Kidney epithelial cell (primary cell): ENCODE data around the genes SLC22A8, SLC22A25, SLC22A10, PLAAT3 and RTN3.

DNA sequence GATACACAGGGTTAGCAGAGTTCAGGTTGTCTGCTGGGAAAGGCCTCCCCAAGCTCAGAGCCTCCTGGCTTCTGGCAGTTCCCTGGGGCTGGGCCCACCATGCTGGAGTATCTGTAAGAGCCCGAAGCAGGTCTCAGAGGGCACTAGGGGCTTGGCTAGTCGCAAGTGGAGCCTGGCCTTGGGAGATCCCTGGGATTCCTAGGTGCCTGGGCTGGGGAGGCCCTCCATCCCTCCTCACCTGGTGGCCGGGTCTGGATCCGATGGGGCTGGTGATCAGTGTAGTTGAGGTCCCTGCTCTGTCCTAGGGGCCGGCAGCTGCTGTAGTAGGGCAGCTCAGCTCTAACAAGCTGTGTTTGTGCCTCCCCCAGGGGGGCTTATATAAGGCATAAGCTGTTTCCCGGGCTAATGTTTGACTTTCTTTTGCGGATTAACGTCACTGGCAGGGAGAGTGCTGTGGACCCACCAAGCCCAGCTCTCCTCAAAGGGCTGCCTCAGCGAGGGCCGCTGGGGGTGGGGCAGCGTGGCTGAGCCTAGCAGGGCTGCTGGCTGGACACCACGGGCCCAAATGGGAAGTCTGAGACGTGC lies at the start of gene SLC22A8:
Gene SLC22A8, minus strand, starts transcription at position 351 of the 585 bp plus-strand sequence.
- RAMPAGE, long total RNA = no peak
- RRBS = 44% methylated on average over 4 of the region's 13 CpGs

GRCh38 chr11:63243432-63244269 lies at the start of gene SLC22A25:
SLC22A25 (minus strand) TSS chr11:63243599.
- RAMPAGE, long total RNA = no peak
- RRBS = no CpG with 5 or more reads among the region's 12 CpGs

- RAMPAGE, long total RNA = no peak
- RRBS = no CpG with 5 or more reads among the region's 4 CpGs
Observed at GRCh38 chr11:63289853-63290111, at the start of gene SLC22A10. SLC22A10 (plus strand) TSS chr11:63289903.

DNA sequence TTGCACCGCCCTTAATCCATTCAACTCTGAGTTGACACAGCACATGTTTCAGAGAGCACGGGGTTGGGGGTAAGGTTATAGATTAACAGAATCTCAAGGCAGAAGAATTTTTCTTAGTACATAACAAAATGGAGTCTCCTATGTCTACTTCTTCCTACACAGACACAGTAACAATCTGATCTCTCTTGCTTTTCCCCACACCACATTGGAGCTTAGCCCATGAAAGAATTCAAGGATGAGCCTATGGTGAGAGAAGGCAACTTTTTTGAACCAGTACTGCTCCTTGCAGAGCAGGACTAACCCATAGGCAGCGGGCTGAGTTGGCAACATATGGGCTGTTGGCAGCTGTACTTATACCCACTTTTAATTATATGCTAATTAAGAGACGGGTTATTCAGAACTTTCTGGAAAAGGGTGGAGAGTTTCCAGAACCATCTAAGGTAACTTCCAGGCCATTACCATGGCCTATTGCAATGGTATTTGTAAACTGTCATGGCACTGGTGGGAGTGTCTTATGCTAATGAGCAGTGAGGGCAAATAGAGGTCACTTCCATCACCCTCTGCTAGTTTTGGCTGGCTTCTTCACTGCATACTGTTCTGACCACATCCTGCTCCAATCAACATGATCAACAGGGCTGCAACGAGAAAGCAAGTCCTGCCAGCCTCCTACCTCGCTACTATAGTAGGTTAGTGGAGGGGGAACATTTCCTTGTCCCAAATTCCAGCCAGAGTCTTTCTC lies 5.4 kb upstream of the PLAAT4 start:
- RAMPAGE, long total RNA = no peak
- RRBS = no CpG with 5 or more reads among the region's 6 CpGs

GRCh38 chr11:63552852-63553413 lies 10.2 kb downstream of the PLAAT2 start:
- RAMPAGE, long total RNA = no peak
- RRBS = no CpG with 5 or more reads among the region's 8 CpGs

DNA sequence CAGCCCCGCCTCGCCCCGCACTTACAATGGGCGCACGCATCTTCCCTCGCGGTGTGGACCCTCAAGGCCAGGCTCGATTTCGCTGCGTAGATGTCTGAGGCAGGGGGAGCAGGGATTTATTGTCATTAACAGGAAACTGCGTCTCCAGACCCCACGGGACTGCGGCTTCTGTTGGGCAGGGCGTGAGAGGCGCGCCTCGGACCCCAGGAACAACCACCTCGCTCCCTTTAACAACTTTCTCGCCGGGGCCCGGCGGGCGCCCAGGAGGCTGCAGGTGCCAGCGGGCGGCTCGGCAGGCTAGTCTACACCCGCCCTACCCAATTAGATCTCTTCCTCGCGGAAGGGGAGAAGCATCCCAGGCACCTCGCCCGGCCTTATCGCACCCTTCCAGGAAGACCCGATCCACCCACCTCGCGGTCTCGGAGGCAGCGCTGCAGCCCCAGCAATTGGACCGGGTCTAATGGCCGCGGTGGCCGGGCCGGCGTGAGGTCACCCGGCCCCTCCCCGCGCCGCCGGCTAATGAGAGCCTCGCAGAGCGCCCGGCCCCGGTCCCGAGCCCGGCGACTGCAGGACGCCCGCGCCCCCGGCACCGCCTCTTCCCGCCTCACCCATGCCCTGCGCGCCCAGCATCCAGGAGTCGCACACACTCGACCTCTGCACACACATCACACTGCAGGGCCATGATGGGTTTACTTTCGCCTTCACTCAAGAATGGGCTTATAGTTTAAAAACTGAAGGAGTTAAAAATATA lies at the start of gene PLAAT3:
Gene PLAAT3, minus strand, starts transcription at position 459 of the 751 bp plus-strand sequence.
- RAMPAGE, long total RNA = start-site peak on the minus strand centred at position 420 of the sequence, 173 bp wide, 579 and 440 reads in 2 replicates
- RRBS = 2% methylated on average over 6 of the region's 66 CpGs

- RAMPAGE, long total RNA = no peak
- RRBS = under 1% methylated on average over 21 of the region's 55 CpGs
Observed at GRCh38 chr11:63670643-63671297, 406 bp downstream of the ATL3 start.

DNA sequence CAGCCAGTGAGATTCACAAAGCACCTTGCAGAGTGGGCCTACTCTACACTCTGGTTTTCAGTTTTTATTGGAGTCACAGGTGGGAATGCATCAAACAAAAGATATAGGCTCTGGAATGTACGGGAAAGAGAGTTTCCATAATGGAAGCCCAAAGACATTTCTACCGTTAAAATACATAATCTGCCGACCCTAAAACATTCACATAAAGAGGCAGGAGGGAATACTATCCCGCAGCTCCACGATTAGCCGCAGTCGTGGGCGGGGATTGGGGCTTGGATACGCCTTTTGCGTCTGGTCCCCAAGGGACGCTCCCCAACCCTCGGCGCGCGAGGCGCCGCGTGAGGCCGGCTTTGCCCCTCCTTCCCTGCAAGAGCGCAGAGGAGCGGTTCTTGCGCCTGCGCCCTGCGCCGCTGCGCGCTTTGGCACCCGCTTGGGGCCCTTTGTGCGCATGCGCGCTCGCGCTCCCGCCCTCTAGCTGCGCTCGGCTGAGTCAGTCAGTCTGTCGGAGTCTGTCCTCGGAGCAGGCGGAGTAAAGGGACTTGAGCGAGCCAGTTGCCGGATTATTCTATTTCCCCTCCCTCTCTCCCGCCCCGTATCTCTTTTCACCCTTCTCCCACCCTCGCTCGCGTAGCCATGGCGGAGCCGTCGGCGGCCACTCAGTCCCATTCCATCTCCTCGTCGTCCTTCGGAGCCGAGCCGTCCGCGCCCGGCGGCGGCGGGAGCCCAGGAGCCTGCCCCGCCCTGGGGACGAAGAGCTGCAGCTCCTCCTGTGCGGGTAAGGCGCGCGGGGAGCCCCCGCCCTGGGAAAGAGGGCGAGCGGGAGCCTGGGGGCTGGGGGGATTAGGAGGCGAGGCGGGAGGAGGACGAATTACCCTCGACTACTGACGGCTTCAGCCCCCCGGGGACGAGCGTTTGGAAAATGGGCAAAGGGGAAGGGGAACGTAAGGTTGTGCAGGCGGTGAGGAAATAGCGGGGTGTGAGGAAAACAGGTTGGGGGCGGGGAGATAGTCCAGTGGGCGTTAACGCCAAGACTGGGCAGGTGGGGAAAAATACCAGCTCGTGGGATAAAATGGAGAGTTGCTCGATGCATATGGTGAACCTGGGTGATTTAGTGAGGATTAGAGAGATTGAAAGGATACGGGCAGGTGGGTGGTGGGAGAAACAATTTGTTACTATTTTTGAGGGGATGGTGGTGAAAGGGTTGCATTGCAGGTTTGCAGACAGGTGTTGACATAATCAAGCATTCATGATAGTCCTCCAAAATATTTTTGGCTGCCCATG lies at the start of gene RTN3:
Gene RTN3, plus strand, starts transcription at position 497 of the 1,281 bp plus-strand sequence.
- RAMPAGE, long total RNA = start-site peak on the plus strand centred at position 493 of the sequence, 80 bp wide, 228 and 325 reads in 2 replicates; start-site peak on the plus strand centred at position 613 of the sequence, 36 bp wide, 268 and 223 reads in 2 replicates
- RRBS = no CpG with 5 or more reads among the region's 87 CpGs

DNA sequence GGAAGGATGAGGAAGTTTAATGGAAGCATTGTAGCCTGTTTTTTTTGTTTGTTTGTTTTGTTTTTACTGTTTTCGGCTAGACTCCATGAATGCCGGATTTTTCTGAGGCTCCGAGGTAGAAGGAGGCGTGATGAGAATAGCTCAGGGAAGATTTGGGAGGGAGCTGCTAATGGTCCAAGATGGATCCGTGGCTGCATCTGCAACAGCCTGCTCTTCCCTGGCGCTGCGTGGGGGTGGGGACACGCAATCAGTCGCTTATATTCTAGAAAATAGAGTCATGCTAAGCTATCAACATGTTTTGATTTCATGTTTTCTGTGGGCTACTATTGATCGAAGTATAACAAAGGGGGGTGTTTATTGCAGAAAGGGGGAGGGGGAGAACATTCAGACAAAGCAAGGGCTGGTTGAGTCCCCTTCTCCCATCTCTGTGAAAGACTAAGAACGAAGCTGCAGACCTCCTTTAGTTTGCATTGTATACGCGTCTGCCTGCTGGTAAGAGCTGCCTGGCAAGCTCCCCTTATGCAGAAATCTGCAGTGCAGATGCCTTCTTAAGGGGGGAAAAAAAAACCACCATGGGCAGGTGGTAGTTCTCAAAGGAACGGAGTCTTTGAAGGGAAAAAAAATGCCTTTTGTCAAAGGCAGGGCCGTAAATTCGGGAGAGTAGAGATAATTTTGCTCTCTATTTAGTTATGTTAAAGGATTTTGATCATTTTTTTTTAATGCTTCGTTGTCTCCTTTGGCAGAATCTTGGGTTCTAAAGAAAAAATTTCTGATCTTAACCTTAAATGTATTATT lies 1.2 kb downstream of the RTN3 start:
- RAMPAGE, long total RNA = no peak
- RRBS = no CpG with 5 or more reads among the region's 17 CpGs

- RAMPAGE, long total RNA = no peak
- RRBS = 67% methylated on average over 4 of the region's 15 CpGs
Observed at GRCh38 chr11:63762007-63762445, 6.5 kb downstream of the ZFTA start.

- RAMPAGE, long total RNA = no peak
- RRBS = 10% methylated on average over 29 of the region's 64 CpGs
Observed at GRCh38 chr11:63763358-63763889, 5.2 kb downstream of the ZFTA start.

- RAMPAGE, long total RNA = no peak
- RRBS = 80% methylated on average over 2 of the region's 22 CpGs
Observed at GRCh38 chr11:63764807-63765211, 3.8 kb downstream of the ZFTA start.

GRCh38 chr11:63870359-63870965 lies 31.6 kb downstream of the MARK2 start:
- RAMPAGE, long total RNA = no peak
- RRBS = no CpG with 5 or more reads among the region's 12 CpGs

DNA sequence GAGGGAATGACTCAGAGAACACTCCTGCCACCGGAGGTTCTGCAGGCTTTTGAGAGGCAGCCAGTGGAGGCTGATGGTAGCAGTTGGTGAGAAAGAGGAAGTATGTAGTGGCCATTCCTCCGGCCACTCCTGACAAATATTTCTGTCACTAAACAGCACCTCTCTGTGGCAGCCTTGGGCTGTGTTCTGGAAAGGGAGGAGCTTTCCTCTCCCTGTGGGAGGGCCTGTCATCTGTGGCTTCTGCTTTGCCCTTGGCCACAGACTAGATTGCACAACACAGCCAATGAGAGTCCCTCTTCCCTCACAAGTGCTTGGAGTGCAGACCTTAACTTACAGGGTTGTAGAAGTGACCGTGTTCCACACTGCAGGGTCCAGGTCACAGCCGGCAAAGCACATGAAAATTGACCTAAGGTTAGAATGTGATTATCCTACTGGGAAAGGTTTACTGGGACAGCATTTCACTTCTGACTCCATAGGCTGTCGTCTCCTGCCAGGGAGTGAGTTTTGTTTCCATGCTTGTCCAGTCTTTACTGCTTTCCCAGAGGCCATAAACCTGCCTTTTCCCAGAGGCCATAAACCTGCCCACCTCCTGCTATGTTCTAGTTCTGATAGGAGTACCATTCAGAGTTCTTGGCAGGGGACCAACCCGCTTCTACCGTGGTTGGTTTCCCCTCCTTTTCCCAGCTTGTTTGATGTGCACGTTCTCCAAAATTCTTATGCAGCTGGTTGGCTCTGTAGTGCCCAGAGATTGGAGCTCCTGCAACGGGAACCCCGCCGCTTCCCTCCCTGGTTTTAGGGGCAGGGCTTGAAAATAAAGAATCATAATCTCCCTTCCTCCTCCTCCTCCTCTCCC lies 33.3 kb downstream of the MARK2 start:
- RAMPAGE, long total RNA = no peak
- RRBS = 3% methylated on average over 2 of the region's 11 CpGs

- RAMPAGE, long total RNA = no peak
- RRBS = no CpG with 5 or more reads among the region's 20 CpGs
Observed at GRCh38 chr11:63909903-63910808, 6.8 kb downstream of the RCOR2 start.

DNA sequence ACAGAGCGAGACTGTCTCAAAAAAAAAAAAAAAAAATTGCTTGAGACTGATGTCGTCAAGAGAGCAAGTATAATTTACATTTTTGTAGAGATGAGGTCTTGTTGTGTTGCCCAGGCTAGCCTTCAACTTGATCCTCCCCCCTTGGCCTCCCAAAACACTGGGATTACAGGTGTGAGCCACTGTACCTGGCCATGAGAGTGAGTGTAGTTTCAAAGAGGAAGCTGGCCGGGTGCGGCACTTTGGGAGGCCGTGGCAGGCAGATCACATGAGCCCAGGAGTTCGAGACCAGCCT lies 7.4 kb downstream of the OTUB1 start:
- RAMPAGE, long total RNA = no peak
- RRBS = no CpG with 5 or more reads among the region's 6 CpGs

- RAMPAGE, long total RNA = no peak
- RRBS = 76% methylated on average over 2 of the region's 11 CpGs
Observed at GRCh38 chr11:63997523-63998109, 11.4 kb downstream of the OTUB1 start.

DNA sequence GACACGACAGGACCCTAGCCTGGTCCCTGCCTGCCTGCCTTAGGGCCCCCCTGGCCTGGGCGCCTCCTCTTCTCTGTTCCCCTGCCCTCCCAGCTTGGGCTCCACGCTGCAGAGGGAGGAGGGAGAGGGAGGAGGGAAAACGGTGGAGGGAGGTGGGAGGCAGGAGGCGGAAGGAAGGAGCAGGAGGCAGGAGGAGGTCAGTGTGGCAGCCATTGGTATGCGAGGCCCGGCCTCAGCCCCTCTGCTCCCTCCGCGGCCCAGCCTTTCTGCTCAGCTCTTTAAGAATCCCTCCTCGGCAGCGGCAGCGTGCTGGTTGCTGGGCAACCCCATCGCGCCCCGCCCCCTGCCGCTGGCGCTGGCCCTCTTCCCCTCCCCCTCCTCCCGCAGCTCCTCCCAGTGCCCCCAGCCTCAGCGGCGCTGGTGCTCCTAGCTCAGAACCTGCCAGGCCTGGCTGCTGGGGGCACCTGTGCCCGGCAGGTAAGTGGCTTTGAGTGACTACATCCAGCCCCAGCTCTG lies 7.4 kb upstream of the FLRT1 start:
- RAMPAGE, long total RNA = no peak
- RRBS = no CpG with 5 or more reads among the region's 21 CpGs

GRCh38 chr11:64115161-64115769 lies 50.6 kb downstream of the MACROD1 start:
- RAMPAGE, long total RNA = no peak
- RRBS = no CpG with 5 or more reads among the region's 12 CpGs

DNA sequence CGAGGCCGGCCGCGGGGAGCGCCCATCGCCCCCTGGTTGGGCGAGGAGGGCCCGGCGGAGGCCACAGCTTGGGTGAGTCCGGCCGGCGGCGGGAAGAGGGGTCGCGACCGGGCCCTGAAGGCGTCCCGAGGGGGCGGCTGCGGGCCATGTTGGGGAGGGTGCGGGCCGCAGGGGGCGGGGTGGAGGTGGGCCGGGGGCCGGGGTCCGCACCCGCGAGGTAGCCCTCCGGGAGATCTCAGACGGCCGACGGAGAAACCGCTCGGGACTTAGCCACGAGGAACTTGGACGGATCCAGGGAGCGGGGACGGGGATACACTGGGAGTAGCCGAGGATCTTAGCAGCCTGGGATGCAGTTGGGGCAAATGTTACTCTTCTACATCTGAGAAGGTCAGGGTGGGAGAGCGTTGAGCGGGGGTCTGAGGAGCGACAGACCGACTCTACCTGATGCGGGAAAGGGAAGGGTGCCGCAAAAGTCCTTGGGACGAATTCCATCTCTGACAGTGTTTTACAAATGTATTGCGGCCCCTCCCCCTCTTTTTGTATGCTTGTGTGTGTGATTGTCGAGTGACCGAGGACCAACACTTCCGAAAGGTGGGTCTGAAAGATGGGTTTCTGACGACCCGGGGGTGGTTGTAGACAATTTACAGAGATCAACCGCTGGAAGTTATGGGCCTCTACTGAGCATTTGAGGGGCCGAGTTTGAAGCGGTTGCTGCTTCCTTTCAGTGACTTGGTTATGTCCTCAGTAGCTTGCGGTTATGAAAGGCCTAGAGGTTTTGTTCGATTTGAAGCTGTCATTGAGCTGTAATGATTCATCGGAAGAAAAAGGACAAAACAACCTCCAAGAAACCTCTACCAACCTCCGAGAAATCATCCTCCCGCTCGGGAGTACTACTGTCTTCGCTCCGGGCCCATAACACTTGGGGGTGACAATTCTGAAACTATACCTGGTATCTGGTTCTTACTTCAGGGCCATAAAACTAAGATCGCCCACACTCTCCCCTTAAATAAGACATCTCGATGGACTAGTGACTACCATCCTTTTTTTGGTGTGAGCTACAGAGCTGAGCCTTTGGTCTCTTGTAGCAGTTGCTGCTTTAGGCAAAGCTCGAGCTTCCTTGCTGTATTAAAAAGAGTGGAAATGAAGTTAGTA lies 855 bp downstream of the STIP1 start:
- RAMPAGE, long total RNA = no peak
- RRBS = 2% methylated on average over 17 of the region's 66 CpGs